Measurements from ENCODE around the genes ATRNL1, PNLIPRP3, HSPA12A, EMX2 and EIF3A.

- PRO-cap: no peak
These were observed 29.0 kb downstream of the TRUB1 start for GRCh38 chr10:114966920-114967504.

- PRO-cap: no peak
These were observed 69.0 kb upstream of the ATRNL1 start for GRCh38 chr10:115024094-115024637.

GRCh38 chr10:115092197-115093495 is at the start of gene ATRNL1:
ATRNL1 (plus strand) TSS chr10:115093365.
- PRO-cap: bidirectional peak, plus-strand start at chr10:115093365, minus-strand start at chr10:115093041

GRCh38 chr10:116427658-116428214 is at the start of gene PNLIPRP3:
PNLIPRP3 (plus strand) TSS chr10:116427847.
- PRO-cap: no peak

DNA sequence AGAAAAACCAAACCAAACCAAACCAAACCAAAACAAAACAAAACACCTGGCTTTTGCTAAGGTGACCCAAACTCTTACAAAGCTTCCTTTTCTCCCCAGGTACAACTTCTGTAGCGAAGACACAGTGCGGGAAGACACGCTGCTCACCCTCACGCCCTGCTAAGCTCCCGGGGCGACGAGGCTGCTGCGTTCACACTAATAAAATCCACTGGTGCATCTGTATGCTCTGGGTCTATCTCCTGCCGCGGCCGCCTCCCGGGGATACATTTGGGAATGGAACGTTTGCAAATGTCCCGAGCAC is 18.1 kb downstream of the PNLIPRP1 start:
- PRO-cap: no peak

DNA sequence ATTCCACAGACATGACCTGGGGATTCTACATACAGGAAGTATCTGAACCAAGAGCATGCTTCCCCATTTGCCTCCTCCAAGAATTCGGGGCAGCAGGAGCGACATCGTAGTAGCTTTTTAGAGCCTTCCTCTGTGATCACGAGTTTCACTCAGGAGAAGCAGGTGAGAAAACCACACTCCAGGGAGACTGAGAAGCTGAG is 18.4 kb upstream of the C10orf82 start:
- PRO-cap: no peak

- PRO-cap: bidirectional peak, plus-strand start at chr10:116742685, minus-strand start at chr10:116742566; unidirectional peak, minus-strand start at chr10:116742907; bidirectional peak, plus-strand start at chr10:116743279, minus-strand start at chr10:116743157
These were observed at the start of gene HSPA12A for GRCh38 chr10:116742388-116743565. HSPA12A (minus strand) TSS chr10:116742566.

DNA sequence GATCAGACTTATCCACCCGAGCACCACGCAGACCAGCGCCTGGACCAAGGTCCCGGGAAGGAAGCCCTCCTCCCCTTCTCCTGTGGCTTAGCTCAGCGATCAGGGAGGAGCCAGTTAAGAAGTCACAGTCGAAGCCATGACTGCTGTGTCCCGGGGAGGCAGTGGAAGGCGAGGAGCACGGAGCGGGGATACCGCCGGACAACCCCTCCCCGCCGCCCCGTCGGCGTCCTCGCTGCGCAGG is 29.6 kb upstream of the VAX1 start:
- PRO-cap: no peak

DNA sequence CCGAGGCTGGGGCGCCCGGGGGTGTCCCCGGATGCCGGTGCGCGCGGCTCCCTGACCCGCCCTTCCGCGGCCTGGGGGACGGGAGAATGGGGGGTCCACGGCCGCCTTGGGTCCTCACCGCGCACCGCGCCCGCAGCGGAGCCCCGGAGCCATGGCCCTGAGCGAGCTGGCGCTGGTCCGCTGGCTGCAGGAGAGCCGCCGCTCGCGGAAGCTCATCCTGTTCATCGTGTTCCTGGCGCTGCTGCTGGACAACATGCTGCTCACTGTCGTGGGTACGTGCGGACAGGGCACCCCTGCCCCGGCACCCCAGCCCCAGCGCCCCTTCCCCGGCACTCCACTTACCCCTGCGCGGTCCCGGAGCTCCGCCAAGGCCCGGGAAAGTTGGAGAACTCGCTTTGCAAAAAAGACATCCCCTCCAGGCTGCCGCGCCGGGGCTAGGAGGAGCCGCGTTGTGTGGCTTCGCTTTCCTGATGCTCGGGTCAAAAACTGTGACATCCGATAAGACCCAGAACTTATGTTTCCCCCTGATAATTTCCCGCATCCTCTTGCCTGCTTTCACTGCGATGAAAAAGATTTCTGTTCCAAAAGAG is 724 bp downstream of the SLC18A2 start:
- PRO-cap: no peak

GRCh38 chr10:117286321-117287150 is 45.6 kb downstream of the SLC18A2 start:
- PRO-cap: no peak

GRCh38 chr10:117542014-117542965 is at the start of gene EMX2:
EMX2 (plus strand) TSS chr10:117542746.
- PRO-cap: no peak

DNA sequence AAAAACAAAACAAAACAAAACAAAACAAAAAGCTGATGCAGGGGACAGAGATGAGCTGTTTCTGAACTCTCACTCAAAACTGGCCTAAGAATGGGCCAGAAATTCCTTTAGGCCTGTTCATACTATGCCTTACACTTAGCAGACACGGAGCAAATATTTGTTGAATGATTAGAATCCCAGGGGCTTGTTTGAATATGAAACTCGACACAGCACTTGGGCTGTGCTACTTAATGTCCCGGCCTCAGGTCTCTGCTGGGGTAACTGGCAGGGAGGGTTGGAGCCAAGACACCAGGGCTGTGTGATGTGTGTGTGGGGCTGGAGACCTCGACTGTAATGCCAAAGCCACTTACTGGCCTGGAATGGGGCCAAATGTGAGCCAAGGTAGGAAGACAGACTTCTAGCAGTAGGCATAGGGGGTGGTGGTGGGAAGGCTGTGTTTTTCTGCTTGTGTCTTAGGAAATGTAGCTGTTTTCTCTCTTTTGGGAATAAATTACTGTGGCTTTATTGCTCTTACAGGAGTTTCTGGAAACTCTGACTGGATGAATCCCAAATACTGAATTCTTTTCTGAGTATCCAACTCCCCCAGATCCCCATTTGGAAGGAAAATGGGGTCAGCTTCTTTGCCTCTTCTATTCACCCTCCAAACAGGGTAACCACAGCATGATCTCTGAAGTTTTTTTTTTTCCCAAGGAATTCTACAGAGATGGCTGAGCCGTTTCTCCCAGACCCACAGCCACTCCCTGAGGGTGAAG is 66.7 kb downstream of the EMX2 start:
- PRO-cap: no peak

GRCh38 chr10:117804297-117805238 is 242.2 kb downstream of the RAB11FIP2 start:
- PRO-cap: no peak

GRCh38 chr10:118269494-118269976 is 72.6 kb downstream of the FAM204A start:
- PRO-cap: unidirectional peak, plus-strand start at chr10:118269676

- PRO-cap: no peak
These were observed 768 bp downstream of the NANOS1 start for GRCh38 chr10:119030304-119030659.

GRCh38 chr10:119035915-119036399 is 6.4 kb downstream of the NANOS1 start:
- PRO-cap: unidirectional peak, minus-strand start at chr10:119036235

DNA sequence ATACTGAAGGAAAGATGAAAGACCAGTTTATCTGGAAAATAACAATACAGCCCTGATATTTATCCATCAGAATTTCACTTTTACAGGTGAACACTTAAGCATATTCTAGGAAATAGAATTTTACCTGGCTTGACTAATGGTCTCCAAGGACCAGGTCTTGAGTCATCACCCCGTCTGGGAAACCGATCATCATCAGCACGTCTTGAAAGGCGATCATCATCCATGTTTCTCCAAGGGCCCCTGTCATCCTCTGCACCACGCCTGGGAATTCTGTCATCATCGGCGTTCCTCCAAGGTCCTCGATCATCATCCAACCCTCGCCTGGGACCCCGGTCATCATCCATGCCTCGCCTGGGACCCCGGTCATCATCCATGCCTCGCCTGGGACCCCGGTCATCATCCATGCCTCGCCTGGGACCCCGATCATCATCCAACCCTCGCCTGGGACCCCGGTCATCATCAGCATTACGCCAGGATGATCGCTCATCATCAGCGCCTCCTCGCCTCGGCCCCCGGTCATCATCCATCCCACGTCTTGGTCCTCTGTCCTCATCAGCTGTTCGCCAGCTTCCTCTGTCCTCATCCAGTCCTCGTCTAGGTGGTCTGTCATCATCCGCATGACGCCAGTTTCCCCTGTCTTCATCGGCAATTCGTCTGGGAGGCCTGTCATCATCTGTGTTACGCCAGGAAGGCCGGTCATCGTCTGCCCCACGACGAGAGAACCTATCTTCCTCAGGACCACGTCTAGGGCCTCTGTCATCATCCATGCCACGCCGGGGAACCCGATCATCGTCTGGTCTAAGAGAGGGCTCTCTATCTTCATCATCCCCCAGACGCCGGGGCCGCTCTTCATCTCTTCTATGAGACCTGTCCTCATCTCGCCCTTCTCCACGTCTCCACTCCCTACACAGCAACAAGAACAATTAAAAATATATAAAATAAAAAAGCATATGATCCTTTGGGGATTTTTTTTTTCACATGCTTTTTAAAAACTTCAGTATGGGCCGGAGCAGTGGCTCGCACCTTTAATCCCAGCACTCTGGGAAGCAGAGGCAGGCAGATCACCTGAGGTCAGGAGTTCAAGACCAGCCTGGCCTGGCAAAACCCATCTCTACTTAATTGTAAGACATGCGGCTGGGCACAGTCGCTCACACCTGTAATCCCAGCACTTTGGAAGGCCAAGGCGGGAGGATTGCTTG is 12.8 kb downstream of the NANOS1 start:
- PRO-cap: no peak

DNA sequence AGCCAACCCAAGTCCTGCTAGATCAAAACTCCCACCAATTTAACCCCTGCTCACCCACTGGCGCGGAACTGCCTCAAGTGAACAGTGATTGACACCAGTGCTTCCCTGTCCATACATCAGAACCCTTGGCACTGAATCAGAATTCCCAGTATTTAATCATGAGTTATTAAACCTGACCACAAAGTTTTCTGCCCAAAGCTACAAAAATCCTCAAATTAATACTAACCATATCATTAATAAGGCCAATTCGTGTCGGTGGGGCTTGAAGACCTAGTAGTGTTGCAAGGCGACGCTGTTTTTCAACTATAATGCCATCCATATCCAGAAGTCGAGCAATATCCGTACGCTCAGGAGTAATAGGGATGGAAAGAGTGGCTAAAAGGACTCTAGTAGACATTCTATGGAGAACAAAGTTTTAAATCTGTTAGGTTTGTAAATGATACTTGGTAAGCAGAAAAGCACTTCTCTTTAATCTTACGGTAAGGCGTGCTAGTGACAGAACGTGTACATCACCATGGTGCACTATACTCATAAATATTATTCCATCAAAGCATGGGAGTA is 15.4 kb downstream of the EIF3A start:
- PRO-cap: no peak

GRCh38 chr10:119066534-119066941 is 14.1 kb downstream of the EIF3A start:
- PRO-cap: no peak

DNA sequence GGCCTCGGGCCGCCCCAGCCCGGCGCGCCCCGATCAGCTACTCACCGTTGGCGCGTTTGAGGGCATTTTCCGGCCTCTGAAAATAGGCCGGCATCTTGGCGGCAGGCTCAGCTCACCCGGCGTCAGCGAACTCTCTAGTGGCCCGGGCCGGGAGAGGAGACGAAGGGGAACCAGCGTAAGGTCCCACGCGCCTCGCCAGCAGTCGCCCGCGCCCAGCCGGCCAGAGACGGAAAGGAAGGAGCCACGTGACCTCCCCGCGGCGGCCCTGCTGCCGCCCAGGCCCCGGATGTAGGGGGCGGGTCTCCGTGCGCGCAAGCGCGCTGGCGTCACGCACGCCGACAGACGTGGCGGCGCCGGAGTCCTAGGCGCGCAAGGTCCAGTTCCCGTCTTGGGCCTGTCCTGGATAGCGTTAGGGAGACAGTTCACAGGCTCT is at the start of gene EIF3A:
Gene EIF3A (minus strand): TSS at position 235 of the 433 bp plus-strand sequence.
- PRO-cap: bidirectional peak, plus-strand start at position 341 of the sequence, minus-strand start at position 228 of the sequence

All from left colon (tissue), 1 donor.